HT-29 (cell line): ENCODE results near the gene GRIFIN.

DNA sequence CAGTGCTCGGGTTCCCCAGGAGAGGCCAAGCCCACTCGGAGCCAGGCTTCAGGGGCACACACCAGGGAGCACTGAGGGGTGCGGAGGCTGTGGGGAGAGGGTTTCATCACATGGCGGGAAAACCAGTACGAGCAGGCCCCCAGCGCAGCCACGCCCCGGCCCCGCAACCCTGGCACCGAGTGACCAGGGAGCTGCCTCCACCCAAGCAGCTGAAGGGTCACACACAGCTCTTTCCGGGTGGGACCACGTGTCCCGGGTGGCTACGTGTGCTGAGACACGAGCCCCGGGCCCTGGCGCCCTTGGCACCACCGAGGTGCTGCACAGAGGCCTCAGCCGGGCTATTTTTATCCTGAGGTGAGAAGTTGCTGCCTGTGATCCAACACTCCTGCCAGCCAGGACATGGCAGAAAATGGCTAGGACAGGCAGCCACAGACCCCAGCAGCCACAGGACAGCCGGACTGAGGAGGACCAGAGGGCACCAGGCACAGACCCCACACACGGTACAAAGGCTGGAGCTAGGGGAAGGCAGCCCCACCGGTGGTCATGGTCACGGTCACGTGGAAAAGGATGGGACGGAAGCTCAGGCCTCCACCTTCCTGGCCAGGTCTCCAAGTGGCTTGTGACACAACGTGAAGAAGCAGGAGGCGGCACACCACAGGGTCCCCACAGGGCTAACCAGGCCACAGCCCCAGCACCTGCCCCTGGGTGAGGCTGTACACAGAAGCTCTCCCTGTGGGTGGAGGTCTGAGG, 223.7 kb downstream of the MAD1L1 start:
- RAMPAGE, long total RNA = no peak

DNA sequence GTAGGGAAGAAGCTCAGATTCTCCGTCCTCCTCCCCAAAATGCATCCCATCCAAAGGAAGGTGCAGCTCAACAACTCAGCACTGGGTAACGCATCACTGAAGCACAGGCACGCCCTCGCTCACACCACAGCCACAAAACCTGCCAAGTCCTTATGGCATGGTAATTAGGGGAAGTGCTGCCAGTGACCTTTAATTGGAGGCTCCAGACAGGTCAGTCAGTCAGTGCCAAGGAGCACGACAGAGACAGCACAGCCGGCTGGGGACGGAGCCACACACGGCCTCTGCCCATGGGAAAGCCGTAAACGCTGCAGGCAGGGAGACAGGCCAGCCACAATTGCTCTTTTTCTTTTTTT, 146.6 kb downstream of the MAD1L1 start:
- RAMPAGE, long total RNA = no peak

DNA sequence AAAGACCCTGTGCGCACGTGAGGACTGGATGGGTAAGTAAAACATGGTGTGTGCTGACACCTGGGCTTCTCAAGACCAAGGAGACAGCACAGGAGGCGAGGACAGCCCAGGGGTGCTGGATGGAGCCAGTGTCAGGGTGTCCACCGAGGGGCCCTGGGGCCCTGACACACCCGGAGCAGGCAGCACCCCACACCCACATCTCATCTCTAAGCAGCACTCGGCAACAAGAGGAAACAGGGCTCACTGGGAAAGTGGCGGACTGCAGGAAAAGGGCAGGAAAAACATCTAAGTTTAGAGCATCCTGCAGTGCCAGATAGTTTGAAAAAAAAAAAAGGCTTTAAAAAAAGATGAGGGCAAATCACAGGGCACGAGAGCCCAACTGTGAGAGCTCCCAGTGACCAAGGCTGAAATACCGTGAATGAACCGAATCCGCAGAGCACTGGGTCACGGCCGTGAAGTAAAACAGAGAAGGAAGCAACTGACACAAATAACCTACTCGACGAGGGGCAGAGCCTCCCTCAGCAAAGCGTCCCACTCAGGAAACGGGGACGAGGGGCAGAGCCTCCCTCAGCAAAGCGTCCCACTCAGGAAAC, 120.1 kb downstream of the MAD1L1 start:
- RAMPAGE, long total RNA = no peak

GRCh38 chr7:2157462-2158242, 75.1 kb downstream of the MAD1L1 start:
- RAMPAGE, long total RNA = no peak

DNA sequence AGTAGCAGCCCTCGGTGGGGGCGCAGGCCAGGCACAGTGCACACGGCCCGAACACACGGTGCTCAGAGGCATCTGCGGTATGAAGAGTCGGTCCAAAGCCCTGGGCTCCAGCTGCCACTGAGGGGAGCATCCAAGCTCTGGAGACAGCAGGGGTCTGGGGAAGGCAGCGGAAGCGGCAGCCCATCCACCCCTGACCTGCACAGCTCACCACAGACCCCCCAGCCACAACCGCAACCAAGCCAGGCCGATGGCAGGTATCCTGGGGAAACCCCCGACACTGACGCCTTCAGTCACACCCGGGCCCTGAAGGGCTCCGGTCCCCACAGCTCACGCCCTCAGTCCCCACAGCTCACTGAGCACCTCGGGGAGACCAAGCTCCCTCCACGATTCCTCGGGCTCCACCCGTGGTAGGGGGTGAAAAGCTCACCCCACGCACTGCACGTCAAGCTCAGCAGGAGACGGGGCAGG, 17.0 kb downstream of the NUDT1 start:
- RAMPAGE, long total RNA = no peak

DNA sequence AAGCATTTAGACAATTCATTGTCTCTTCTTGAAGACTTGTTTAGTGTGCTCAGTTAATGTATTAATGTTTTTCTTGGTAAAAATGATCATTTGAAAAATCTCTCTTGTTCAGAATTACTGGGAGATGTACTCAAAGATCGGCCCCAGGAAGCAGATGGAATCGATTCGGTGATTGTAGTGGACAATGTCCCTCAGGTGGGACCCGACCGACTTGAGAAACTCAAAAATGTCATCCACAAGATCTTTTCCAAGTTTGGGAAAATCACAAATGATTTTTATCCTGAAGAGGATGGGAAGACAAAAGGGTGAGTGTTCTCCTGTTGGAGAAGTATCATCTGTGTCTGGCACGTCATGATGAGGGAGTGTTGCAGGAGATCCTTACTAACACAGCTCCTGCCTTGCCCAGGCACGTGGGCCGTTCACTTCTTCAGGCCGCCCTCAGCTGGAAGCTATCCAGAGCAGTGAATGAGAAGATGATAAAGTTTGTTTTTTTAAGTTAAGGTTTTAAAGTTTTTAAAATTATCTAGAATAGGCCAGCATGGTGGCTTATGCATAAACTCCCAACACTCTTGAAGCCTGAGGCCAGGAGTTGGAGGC, 6.1 kb downstream of the EIF3B start:
- RAMPAGE, long total RNA = no peak

DNA sequence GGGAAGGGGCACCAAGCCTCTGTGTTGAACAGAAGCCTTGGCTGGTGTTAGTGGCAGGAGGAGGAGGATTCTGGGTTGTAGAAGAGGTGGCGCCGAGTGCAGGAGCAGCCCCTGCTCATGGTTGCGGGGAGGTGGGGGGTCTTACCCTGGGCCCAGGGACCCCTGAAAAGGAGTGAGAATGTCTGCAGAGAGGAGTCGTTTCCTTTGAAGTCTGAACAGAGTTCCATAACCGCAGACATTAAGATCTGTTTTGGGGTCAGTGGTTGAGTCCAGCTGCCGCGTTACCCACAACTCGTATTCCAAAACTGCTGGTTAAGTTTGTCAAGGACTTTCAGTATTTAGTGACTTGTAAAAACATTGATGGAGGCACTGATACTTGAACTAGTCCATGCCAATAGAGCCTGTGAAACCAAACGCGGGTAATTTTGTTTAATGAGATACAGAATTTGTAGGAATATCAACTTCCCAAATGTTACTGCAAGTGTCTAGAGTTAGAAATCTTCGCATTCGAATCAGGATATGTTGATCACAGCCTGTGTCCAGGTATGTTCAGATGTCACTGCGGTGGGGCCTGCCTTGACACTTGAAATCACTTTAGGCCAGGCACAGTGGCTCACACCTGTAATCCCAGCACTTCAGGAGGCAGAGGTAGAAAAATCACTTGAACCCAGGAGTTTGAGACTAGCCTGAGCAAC, 21.1 kb downstream of the EIF3B start:
- RAMPAGE, long total RNA = no peak

DNA sequence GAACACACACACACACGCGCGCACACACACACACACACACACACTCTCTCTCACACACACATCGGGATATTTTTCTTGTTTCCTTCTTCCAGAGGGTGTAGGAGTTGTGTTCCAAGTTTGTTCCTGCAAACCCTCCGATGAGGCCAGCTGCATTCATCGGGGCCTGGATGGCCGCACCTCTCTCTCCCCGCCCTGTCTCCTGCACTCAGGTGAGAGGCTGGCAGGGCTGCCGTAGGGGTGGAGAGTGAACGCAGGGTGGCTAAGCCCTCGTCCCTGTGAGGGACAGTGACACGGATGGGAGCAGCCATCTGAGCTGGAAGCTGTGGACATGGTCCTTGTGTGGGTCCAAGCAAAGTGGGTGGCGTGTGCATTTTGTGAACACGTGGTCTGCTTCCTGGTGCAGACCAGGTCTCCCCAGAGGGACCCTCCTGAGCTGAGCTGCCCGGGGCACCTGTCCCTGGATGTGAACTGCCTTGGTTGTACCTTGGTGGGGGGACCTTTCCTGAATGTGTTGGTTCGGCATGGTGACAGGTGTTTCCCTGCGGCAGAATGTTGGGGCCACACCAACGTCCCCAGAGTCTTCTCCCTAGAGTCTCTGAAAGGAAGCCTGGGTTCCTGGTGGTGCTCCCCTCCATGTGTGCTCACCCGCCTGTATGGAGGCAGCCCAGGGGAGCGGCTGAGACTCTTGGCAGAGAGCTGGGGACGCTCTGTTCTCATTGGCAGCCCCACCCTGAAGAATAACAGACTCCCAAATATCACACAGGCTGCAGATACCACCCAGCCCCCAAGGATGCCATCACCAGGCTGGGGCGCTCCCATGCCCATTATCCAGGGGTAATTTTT, 34.5 kb downstream of the CHST12 start:
- RAMPAGE, long total RNA = no peak

GRCh38 chr7:2476367-2476849, at the start of gene GRIFIN:
GRIFIN (minus strand) TSS chr7:2476398.
- RAMPAGE, long total RNA = no peak

GRCh38 chr7:2511187-2511967, 8.2 kb upstream of the LFNG start:
- RAMPAGE, long total RNA = no peak

DNA sequence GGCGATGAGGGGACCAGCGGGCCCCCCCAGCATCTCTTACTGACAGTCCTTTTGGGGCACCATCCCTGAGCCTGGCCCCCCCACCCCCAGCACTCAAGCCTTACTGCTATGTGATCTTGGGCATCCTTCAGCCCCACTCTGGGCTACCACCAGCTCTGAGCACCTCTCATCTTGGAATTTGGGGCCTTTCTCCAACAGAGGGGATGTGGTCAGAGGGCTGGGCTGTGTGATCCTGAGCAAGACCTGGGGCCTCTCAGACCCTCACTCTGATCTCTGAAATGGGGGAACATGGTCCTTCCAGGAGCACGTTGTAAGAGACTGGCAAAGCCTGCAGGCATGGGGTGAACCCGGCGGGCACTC, 1.9 kb downstream of the LFNG start:
- RAMPAGE, long total RNA = no peak

DNA sequence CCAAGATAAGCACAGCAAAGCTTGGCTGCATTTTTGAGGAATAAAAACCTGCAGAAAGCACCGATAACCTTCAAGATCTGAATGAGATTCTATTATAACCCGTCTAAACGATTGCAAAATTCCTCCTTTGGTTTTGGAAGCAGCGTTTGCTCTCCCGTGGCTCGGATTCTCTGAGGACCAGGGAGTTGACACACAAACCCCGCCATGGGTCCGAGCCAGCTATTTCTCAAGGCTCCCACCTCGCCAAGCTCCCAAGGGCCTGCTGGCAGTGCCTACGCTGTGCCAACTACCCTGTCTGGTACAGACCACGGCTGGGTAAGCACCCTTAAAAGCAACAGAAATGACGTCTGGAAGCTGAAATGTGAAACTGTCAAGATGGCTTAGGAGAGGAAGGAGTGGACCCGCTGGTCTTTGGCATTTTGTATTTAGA, 17.6 kb upstream of the TTYH3 start:
- RAMPAGE, long total RNA = no peak

GRCh38 chr7:2630206-2630600, 1.6 kb upstream of the TTYH3 start:
- RAMPAGE, long total RNA = no peak

GRCh38 chr7:2640410-2641343, 8.9 kb downstream of the TTYH3 start:
- RAMPAGE, long total RNA = no peak

GRCh38 chr7:2715590-2715988, 27.6 kb downstream of the AMZ1 start:
- RAMPAGE, long total RNA = no peak

DNA sequence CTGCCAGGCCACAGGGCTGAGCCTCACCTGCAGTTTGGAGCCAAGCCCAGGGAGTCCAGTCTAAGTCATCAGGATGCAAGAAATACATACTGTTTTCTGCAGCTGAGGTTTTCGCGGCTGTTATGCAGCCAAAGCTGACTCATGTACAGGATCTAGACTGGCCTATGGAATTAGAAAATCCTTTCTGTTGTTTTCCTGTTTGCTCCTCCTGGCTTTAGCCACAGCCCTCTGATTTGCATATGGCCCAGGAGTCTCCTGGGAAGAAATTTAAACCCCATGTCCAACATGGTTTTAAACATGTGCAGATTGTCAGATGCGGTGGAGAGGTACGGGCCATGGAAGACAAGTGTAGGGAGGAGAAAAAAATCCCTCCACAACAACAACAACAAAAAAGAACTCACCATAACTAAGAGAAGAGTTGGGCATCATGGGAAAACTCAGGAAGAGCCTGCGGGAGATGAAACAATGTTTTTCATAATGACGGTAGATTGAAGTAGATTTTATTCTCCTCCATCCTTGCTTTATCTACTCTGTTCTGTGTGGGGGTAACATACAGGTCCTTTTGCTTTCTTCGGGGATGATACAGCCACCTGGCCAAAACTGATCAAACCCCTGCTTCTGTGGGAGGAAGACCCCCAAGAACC, 29.7 kb upstream of the GNA12 start:
- RAMPAGE, long total RNA = no peak

- RAMPAGE, long total RNA = no peak
Measured at GRCh38 chr7:3282329-3282760, 18.7 kb upstream of the SDK1 start.

DNA sequence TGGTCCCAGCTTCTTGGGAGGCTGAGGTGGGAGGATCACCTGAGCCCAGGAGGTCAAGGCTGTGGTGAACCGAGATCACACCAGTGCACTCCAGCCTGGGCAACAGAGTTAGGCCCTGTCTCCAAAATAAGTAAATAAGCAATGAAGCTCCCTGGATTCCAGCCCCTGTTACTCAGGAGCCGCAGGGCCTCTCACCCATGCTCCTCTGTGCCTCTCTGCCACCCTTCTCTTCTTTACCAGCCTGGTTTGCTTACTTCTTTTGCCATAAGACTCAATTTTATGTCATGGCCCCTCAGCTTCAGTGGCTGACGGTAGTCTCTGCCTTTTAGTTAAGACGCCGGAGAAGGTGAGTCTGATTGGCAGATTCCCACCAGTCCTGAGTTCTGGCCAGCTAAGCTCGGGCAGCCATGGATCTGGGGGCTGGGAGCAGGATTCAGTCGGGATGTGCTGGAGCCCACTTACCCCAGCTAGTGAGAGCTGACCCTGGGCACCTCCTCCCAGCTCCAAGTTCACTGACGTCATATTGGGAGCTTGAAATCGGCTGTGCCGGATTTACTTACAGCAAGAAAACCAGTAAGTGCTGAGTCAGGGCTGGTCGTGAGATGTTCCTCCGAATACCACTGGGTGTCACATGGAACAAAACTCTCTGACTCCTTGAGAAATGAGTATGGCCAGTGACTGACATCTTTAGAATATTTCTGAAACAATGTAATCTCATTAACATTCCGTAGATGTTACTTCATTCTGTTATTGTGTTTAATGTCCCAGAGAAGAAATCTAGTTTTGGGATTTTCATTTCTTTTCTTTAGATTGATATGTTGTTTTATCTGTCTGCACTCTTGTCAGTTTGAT, 621.0 kb downstream of the SDK1 start:
- RAMPAGE, long total RNA = no peak

DNA sequence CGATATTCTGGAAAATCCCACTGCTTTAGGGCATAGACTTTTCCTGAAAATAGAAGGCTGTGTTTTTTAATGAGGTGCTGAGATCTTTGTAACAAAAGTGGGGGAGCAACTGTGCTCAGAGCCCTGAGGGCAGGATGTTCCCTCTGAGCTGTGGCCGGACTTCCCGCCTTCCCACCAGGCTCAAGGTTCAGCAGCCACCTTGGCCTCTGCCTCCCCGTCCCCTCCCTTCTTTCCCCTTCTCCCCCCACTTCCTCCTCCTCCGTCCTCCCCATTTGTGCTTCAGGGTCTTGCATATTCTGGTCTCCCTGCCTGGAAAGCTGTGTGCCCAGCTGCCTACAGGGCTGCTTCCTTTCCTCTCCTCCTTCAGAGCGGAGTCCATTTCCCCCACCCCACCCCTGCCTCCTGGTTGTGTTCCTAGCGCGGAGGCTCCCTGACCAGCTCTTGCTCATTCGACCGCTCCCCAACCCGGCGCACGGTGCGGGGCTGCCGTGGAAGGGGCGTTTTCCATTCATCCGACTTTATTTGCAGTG, 642.2 kb downstream of the SDK1 start:
- RAMPAGE, long total RNA = no peak

DNA sequence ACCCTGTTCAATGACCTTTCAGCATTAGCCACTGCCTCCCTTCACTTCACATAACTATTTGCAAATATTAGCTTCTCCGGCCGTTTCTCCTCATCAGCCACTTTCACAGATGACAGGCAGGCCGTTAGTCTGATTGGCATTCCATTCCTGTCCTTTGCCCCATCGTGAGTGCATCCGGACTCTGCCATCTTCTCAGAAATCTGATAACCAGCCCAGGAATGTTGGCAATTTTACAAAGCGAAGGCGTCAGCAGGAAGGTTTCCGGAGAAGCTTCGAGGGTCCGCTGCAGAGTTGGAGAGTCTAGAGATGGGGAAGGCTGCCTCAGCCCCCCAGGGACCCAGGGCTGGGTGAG, 647.8 kb downstream of the SDK1 start:
- RAMPAGE, long total RNA = no peak